ENCODE measurements around a stretch of chr1.

GRCh38 chr1:20590267-20591100, 1.6 kb downstream of the CDA start:
- PRO-cap, result no peak
- RAMPAGE, long total RNA, result no peak

GRCh38 chr1:20604613-20605156, 15.8 kb downstream of the CDA start:
- PRO-cap, result no peak
- RAMPAGE, long total RNA, result no peak

DNA sequence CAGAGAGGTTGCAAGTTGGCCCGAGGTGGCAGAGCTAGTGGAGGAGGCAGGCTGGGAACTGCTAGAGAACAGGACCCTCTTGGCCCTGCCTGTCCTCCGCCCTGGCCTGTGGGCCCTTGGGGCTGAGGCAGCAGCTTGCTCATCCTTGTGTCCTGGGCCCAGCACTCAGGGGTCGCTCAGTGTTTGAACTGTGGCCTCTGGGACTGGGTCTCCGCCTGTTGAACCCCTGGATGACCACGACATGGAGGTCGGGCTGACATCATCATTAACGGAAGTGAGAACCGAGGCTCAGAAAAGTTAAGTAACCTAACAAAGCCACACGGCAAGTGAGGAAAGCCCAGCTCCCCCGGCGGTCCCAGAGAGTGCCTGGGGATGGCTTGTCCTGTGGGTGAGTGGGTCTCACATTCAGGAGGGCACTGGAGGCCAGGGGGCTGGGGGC, 22.9 kb upstream of the DDOST start:
- PRO-cap, result no peak
- RAMPAGE, long total RNA, result no peak

- PRO-cap, result no peak
- RAMPAGE, long total RNA, result no peak
Measured at GRCh38 chr1:20685009-20685454, 23.9 kb upstream of the DDOST start.

GRCh38 chr1:20865092-20865414, 77.9 kb upstream of the HP1BP3 start:
- PRO-cap, result no peak
- RAMPAGE, long total RNA, result no peak

DNA sequence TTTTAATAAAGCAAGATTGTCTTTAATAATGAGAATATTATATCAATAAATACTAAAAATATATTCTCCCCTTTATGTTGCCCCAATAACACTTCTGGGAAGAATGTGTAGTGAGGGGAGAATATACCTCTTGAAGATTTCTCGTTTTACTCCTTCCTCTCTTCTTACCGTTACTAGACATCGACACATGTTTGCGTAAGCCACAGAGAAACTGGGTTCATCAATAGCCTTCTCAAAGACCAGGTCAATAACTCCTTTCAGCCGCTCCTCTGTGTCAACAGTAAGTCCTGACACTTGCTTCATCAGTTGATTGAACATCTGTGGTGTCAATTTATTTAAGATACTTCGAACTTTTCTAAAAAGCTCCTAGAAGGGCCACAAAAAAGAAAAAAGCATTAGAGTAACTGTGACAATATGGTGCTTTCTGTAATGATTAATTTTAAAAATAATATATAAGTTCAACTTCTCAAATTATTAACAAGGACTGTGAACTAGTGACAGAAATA, 92.1 kb upstream of the HP1BP3 start:
- PRO-cap, result no peak
- RAMPAGE, long total RNA, result no peak

- PRO-cap, result no peak
- RAMPAGE, long total RNA, result no peak
Measured at GRCh38 chr1:21069483-21069861, 107.2 kb downstream of the EIF4G3 start.

DNA sequence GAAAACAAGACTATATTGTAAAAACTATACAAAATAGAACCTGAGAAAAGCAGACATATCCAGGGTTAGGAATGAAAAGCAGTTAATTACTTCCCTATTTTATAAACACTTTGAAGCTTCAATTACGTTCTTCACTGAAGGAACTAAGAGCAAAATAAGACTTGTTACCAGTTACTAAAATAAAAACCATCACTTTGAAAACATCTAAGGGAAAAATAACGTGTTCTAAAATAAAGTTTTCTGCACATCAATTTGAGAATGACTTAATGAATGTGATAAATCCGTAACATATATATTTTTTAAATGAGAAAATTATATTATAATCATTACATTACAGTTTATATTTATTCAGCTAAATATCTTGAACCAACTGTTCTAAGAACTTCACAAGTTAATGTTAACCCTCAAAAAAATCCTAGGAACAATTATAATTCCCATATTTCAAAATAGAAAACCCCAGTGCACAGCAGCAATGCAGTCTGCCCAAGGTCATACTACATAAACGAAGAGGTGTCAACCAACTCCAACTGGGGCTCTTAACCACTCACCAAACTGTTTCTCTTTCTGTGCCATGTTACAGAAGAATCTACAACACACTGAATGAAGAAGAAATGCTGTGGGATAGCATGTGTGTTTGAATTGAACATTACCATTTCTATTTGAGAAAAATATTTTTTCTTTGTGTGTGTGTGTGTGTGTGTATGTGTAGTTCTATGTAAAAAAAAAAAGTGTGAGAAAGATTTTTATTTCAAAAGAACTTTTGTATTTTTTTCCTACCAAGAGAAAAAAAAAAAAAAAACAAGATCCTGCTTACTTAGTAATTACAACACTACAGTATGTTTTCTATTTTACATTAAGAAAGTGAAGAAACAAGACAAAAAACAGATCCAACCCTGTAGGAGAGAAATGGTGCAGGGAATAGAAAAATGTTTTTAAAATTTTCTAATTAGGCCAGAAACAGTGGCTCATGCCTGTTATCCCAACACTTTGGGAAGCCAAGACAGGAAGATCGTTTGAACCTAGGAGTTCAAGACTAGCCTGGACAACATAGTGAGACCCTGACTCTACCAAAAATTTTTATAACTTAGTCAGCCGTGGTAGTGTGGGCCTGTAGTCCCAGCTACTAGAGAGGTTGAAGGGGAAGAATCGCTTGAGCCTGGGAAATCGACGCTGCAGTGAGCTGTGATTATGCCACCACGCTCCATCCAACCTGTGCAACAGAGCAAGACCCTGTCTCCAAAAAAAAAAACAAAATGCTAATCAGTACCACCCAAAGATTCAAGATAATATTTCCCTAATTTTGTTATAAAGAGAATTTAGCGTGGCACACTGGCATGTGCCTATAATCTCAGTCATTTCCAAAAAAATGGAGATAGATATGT, 35.5 kb downstream of the EIF4G3 start:
- PRO-cap, result no peak
- RAMPAGE, long total RNA, result no peak

DNA sequence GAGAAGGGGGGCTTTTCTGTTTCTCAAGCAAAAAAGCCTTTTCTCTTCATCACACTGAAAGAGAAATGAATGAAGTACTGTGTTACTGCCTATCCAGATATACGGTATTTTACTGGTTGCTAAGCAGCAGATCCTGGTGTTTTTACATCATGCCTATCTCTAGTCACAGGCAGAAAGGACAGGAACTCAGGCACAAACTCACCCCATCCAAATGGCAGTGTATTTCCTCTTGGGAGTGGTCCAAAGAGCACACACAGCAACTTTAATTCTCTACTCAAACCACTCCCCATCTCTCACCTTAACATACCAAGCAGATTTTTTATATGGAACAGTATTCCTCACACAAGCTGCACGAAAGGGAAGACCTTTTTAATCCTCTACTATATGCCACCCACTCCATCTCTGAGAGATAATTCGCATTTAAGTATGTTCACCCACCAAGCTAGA, 27.3 kb downstream of the EIF4G3 start:
- PRO-cap, result no peak
- RAMPAGE, long total RNA, result no peak

GRCh38 chr1:21270857-21271419, 19.3 kb downstream of the ECE1 start:
- PRO-cap, result no peak
- RAMPAGE, long total RNA, result no peak

GRCh38 chr1:21278227-21278824, 11.9 kb downstream of the ECE1 start:
- PRO-cap, result no peak
- RAMPAGE, long total RNA, result no peak

DNA sequence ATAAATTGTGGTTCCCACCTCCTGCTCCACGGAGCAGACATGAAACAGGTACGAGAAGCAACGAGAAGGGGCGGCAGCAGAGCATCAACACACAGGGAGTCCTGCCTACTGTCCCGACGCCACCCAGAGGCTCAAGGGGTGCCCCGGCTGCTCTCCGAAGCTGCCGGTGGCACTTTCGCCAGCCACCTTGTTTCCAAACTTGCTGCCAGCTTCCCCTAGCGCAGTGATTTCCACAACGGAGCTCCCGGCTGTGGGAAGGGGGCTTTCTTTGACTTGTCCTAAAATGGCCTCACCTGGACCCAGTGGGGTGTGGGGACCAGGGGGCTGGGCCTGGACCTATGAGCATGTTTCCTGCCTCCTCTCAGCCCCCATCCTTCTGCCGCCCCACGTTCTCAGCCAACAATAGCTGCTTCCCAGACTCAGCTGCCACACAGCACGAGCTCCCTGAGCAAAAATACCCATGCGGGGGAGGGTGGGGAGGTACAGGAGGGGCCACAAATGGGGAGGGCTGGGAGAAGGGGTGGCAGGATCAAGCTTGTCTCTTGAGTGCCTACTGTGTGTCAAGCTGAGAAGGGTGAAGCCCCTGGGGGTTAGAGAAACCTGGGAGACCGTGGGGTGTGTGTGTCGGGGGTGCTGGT, 35.6 kb upstream of the ECE1 start:
- PRO-cap, result no peak
- RAMPAGE, long total RNA, result no peak

- PRO-cap, result no peak
- RAMPAGE, long total RNA, result no peak
Measured at GRCh38 chr1:21332607-21333346, 42.5 kb upstream of the ECE1 start.

DNA sequence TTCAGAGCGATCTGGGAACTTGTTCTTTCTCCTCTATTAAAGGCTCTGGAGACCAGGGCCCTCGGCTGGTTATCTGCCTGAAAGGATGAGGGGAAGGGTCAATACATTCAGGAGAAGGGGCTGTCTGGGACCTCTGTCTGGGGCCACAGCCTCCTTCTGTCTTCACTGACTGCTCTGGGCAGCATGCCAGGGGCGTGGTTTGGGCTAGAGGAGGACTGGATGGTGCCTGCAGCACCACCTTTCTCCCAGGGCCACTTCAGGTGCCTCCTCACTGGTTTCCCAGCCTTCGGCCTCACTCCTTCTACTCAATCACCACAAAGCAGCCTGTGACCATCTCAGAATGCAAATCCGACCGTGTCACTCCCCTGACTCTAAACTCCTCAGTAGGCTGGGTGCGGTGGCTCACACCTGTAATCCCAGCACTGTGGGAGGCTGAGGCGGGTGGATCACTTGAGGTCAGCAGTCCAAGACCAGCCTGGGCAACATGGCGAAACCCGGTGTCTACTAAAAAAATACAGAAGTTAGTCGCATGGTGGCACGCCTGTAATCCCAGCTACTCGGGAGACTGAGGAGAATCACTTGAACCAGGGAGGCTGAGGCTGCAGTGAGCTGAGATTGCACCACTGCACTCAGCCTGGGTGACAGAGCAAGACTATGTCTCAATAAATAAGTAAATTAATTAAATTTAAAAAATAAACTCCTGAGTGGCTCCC, 50.1 kb upstream of the ECE1 start:
- PRO-cap, result no peak
- RAMPAGE, long total RNA, result no peak

GRCh38 chr1:21436520-21437545, 3.1 kb upstream of the NBPF3 start:
- PRO-cap, result no peak
- RAMPAGE, long total RNA, result no peak

DNA sequence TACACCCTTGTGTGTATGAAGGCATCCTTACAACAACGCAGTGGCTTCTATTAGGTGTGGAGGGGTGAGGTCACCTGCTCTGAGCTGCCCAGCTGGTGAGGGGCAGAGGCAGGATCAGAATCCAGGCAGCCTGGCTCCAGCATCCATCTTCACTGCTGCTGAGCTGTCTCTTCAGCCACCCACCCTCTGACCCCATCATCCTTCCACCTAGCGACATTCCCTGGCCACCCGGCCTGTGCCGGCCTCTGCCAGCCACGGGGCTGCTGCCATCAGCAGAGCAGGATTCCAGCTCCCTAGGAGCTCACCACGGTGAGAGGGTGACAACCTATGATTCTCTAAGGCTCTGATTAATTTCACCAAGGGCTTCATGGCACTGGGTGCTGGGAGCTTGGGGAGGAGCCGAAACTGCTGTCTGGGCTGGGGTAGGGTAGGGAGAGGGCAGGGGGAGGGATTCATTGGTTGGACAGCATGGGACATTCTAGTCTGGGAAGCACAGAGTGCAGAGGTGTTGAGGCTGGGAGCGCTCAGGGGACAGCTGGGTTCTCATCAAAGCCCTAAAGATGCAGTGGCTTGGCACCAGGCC, 32.2 kb downstream of the ALPL start:
- PRO-cap, result no peak
- RAMPAGE, long total RNA, result no peak

DNA sequence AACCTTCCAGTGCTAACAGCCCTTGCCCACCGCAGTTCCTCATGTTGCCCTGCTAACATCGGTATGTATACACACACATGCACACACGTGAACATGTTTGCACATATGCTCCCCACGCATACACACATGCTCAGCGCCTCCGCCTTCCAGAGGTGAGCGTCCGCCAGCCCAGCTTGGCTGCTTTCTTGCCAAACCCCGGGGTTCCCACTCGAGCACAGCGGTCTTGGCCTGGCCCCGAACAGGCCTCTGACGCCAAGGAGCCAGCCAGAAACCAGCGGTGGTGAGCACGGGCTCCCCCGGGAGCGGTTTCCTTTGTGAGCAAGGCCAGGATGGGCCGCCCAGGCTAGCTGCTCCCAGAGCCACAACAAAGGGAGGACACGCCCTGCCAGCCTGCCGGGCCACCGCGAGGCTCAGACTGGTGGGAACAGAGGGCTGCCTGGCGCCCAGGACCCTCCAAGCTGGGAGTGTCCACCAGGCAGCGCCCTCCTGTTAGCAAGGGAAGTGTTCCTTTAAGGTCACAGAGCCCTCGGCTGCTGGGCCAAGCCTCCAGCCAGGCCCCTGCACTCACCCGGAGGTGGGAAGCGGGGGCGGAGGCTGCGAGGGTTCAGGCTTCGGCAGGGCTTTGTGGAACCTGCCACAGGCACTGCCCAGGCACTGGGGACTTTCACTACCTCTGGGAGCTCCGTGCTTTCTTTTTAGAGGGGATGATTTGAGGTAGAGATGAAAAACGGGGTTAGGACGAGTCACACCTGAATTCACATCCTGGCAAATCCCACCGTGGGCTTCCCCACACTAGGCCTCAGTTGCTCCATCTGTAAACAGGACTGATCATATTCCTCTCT, 65.5 kb downstream of the ALPL start:
- PRO-cap, result no peak
- RAMPAGE, long total RNA, result no peak

DNA sequence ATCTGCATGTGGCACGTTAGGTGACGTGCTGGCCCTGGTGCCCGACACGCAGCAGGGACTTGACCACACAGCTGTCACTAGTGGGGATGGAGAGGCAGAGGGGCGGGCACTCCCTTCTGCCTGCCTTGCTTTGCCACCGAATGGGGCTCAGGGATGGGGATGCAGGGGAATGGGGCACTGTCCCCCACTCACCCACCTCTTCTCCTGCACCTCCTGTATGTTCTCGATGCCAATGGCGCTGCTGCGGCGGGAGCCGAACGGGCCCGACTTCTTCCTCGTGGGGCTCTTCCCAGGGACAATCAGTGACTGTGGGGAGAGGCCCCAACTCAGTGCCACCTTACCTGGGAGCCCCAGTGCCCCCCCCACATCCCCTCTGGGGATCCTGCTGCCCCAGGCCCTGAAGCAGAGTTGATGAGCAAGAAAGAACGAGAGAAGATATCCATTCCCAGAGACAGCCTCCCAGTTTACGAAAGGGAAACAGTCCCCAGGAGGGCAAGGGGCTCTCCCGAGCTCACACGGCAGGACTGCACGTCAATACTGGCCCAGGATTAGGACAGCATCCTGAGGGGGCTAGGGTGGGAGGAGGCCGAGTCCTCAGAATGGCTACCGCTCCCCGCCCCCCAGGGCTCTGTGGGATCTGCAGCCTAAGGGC, 66.4 kb downstream of the RAP1GAP start:
- PRO-cap, result no peak
- RAMPAGE, long total RNA, result no peak

- PRO-cap, result no peak
- RAMPAGE, long total RNA, result no peak
Measured at GRCh38 chr1:21669719-21670457, 731 bp upstream of the RAP1GAP start.

DNA sequence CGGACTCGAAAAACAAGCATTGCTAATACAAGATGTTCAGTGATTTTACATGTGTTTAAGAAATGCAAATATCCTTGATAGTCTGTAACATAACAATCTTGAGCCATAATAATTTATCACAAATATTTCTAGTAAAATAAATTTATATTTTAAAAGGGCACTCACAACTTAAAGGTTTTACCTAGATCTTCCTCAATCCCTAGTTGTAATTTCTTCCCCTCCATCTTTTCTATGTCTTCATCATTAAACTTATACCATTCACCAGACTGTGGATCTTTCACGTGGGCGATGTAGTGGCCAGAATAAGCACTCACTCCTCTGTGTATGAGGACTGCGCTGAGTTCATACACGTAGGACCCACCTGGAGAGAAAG, 46.7 kb downstream of the USP48 start:
- PRO-cap, result no peak
- RAMPAGE, long total RNA, result no peak